ENCODE measurements around the genes TREML2, NCR2 and PGC.

DNA sequence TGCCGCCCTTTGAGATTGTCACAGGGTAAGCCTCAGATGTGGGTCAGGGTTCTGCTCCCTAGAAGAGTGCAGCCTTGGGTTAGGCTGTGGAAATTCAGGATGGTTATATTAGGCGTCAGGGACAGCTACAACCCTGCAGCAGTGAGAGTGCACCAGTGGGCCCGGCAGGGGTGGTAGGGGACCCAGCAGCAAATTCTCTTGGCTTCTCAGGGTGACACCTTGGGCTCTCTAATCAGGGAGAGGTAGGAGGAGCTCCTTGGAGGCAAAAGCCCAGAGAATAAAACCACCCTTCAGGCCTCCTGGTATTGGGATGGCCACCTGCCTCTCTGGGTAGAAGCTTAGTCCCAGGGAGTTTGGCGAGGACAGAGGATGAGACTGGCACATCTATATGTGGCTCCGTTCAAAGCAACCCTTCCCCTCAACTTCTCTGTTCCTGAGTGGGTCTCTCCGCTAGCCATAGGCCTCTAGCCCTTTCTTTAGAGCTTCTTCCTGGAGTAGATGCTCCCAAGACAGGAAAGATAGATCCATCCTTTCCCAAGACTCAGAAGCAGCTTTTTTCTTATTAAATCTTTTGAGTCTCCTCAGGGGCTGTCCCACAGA lies 552 bp downstream of the APOBEC2 start:
- PRO-cap, result no peak

GRCh38 chr6:41056673-41057573 lies 3.9 kb downstream of the APOBEC2 start:
- PRO-cap, result no peak

DNA sequence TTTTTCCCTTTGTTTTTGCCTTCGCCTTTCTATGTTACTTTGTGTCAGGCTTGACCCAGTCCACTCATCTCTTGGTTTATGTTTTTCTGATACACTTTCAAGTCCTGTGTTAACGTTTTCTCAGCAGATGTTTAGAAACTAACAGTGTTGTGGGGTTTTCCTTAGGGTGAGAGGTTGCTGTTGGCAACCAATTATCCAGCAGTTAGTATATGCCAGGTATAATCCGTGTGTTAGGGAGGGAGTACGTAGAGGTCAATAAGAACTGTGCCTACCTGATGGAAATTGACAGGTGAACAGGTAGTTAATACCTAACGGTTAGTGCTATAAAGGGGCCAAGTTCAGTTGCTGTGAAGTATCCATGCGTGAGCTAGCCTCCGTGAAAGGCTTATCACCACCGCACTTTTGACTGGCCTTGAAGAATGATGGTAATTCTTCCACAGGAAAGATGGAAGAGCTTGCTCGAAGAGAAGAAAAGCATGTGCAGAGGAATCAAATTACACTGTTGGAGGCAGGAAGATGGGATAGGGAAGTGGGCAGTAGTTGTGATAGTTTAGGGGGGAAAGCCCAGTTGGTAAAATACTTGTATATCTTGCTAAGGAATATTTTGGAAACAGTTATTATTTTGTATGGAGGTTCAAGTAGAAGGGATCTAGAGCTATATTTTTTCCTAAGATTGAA lies 1.5 kb downstream of the NFYA start:
- PRO-cap, result no peak

- PRO-cap, result no peak
Measured at GRCh38 chr6:41101615-41102620, 29.1 kb downstream of the NFYA start.

DNA sequence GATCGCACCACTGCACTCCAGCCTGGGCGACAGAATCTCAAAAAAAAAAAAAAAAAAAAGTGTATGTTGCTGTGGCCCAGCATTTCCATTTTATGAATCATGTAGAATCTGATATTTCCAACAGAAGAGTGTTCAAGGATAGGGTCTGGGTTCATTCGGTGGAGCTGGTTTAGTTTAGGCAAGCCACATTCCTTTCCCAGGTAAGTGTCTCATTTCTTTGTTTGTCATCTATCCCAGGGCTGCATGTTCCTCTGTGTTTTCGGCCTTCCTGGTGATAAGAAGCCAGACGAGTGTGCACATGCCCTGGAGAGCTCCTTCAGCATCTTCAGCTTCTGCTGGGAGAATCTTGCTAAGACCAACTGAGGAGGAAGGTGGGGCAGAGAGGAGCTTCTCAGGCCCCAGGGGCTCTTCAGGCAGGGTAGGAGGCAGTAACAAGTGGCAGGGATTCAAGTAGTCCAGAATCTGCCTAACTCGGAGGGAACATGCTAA lies 38.3 kb downstream of the NFYA start:
- PRO-cap, result no peak

DNA sequence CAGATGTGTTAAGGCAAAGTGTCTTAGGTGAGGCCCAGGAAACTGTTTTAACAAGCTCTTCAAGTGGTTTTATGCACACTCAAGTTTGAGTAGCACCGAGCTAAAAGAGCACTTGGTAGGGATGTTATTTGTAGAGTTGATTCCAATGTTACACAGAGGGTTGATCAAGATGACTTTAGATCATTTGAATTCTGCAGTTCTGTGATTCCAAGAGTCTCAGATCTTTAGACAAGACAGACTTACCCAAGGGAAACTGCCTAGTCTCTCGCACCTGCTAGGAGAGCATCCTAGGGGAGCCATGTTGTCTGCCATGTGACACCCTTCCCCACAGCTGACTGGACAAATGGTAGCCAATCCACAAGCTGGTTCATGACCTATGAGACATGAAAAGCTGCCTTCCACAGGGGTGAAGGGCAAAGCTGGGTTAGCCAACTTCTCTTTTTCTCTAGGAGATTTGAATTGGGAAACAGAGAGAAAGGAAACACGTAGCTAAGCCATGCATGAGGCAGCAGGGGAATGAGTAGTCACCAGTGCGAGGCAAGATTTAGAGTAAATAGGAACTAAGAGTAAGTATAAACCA lies 18.4 kb downstream of the TREML2 start:
- PRO-cap, result no peak

DNA sequence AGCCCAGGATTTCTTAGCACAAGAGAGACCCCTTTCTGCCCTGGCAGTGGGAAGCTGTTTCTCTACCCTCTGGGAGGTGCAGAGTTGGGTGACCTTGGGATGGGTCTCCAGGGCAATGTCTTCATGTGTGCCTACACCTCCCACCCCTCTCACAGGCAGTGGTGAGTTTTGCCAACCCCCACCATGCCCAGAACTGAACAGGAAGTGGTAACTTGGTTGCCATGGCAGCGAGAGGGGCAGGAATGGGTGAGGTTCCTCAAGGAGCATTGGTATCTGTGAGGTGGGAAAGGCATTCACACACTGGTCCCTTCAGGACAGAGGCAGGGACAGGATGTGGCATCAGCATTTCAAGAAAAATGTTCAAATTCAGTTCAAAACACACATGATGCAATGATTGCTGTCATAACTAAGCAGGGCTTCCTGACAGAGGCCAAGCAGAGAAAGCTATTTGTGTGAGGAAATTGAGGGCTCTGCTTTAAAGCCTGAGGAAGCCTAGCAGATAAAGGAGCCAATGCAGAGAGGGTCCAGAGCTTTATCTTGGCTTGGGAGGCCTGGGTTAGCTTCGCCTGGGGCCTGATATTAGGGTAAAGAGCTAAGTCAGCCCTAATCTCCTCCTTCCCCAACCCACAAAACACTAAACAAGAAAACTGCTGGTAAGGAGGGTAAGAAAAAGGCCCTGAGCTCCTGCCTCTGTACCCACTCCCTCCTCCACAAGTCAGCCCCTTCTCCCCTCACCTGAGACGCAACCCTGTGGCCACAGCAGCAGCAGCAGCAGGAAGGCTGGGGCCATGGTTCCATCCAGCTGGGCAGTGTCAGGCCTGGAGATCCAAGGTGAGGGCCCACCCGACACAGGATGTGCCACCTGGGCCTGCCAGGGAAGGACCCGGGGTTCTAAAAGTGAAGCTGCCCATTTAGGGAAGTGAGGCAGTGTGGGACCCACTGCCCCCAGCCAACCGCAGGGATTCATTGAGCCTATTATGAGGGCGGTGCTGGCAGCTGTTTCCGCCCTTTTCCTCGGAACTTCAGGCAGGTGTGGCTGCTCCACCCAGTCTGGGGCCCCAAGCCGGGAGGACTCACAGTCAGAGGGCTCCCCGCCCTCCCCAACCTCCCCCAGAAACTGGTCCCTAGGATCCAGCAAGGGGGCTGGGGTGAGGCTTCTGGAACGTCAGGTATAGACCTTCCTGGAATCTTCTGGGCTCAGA lies at the start of gene TREML2:
Gene TREML2 (minus strand): TSS at position 931 of the 1,202 bp plus-strand sequence.
- PRO-cap, result no peak

DNA sequence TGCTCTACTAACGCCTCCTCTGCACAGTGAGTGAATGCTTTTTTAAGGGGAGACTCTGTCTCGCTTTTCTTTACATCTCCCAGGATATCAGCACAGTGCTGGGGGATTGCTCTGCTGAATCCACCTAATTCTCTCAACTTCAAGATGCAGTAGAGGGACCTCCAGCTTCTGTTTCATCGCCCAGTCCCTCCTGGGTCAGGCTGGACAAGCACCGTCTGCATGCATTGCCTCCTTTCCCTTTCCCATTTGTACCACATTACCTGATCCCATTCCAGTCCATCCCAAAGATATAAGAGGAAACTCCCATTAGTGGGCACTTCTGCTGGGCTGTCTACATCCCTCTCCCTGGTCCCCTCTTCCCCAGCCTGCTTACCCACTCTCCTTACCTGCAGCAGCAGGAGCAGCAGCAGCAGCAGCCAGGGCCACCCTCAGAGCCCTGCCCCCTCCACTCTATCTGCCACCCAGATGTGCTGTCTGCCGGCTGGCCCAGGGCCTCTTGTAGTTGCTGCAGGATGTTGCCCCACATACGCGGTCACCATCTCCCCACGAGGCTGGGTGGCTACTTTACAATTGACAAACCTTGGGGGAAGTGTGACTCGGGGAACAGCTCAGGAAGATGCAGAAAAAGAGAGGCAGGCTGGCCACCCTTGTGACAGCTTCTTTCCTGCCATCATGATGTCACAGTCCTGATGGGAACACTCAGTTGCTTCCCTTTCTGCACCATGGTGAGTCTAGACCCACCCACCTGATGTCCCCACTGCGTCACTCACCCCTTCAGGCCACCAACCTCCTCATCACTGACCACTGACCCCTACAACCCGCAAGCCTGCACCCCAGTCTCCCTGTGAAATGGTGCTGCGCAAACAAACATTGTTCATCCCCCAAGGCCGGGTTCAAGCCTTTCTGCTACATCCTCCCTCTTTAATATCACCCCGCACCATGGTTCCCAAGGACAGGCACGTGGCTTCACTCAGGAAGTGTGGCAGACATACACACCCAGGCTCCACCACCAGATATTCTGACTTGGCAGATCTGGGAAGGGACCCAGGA lies 14.6 kb downstream of the TREM1 start:
- PRO-cap, result no peak

GRCh38 chr6:41335519-41335721 lies at the start of gene NCR2:
Gene NCR2, plus strand, starts transcription at chr6:41335608.
- PRO-cap, result no peak

GRCh38 chr6:41546772-41546870 lies 440 bp downstream of the FOXP4 start:
- PRO-cap, result no peak

- PRO-cap, result no peak
Measured at GRCh38 chr6:41591220-41592025, 45.2 kb downstream of the FOXP4 start.

- PRO-cap, result no peak
Measured at GRCh38 chr6:41637292-41638068, 788 bp upstream of the MDFI start.

DNA sequence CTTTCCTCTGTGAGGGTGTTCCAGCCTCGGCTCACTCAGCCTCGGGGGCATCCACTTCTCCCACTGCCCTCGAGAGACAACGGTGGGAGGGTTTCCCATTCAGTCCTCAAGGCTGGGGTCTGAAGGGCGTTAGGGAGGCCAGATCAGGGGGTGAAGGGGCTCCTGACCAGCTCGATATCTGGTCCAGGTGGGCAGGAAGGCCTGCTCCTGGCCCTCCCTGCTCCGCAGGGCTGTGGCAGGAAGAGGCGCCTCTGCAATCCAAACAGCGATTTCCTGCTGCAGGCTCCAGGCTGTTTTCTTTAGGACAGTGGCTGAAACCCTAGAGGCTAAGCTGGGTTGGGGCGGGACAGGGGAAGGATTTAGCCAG lies 17.5 kb downstream of the MDFI start:
- PRO-cap, result no peak

- PRO-cap, result bidirectional peak, plus-strand start at chr6:41734851, minus-strand start at chr6:41734763; bidirectional peak, plus-strand start at chr6:41735119, minus-strand start at chr6:41735194
Measured at GRCh38 chr6:41734674-41735268, 637 bp downstream of the TFEB start.

DNA sequence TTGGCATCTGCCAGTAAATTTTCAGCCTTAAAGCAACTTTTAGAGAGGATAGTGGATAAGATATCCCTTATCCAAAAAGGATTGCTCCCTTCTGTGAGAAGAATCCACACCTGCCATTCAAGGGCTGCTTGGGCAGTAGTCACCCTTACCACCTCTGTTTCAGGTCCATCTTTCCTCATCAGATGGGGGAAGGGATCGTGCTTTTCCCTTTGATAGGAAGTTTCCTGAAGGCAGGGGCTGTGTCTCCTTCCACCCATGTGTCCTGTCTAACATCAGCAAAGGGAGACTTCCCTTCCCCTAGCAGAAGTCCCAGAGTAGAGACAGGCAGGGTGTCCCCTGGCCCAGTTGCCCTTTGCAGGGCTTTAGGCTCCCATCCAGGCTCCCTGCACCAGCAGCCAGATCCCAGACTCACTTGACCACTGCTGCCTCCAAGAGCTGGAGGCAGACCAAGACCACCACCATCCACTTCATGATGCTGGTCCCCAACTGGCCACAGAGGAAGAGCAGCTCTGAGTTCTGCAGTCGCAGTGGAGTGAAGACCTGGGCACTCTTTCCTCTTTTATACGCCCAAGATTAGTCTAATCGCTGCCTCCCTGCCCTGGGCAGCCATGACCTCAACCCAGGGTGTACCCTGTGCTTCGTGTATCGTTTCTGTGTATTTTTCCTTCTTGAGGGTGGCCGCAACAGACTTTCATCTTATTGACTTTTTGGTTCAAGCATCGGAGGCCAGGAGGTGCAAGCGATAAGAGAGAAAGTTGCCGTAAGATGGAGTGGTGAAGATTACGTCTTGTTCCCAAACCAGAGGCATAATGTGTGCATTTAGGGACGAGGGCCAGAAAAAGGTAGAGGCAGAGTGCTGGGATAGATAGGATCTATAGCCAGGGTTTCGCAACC lies at the start of gene PGC:
Gene PGC (minus strand): TSS at position 534 of the 894 bp plus-strand sequence.
- PRO-cap, result no peak

DNA sequence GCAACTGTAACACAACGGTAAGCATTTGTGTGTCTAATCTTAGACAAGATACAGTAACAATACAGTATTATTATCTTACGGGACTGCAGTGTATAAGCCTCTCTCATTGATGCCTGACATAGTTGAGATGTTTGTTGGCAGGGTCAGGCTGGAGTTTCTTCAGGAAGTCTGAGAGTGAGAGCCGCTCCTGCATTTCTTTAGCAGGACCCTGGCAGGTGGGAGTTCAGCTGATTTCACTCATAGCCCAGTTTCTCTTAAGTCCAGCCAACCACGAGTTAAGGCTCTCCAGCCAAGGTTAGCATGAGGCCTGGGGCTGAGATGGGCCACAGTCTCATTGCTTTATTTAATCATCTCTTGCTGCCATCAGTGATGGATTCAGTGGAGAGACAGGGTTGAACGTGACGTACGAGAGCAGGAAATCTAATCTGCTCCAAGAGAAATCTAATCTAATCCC lies 11.2 kb upstream of the PGC start:
- PRO-cap, result no peak

DNA sequence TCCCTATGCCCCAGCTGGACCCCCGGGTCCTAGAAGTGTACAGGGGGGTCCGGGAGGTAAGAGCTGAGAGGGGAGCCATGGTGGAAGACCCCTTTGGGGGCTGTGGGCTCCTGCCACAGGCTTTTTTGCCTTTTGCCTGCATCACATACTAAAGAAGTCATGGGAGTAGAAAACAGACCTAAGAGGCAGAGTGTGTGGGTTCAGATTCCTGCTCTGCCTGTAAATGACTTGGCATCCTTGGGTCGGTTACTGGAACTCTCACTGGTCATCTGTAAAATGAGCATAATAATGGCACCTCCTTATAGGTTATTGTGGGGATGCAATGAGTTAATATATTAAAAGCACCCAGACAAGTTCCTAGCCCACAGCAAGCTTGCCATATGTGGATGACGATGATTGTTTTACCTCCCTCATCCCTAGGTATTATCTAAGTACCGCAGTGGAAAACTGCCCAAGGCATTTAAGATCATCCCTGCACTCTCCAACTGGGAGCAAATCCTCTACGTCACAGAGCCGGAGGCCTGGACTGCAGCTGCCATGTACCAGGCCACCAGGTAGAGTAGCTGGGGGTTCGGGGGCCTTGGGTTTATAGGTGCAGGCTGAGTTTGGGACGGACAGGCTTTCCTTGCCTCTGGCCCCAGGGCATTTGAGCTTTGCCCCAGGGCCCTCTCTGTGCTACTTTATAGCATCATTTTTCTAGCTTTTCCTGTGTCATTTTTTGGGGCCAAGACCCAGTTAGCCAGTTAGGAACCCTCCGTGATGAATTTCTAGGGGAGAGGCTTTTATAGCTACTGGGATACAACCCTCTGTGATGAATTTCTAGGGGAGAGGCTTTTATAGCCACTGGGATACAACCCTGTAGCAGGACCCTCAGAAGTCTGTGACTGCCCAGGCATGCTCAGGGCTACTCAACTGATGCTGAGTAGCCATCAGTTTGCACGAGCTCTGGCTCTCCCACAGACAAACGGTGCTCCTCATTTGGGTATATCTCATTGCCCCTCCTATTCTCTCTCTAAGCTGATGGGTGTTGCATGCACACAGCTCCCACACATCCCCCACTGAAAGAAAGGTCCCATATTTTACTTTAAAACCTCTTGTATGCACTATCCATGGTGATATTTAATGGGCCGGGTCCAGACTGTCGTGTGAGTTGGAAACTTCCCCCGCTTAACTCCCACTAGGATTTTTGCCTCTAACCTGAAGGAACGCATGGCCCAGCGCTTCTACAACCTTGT lies 9.3 kb downstream of the BYSL start:
- PRO-cap, result no peak

GRCh38 chr6:41932071-41932970 lies 9.3 kb downstream of the CCND3 start:
- PRO-cap, result no peak

GRCh38 chr6:42020490-42020846 lies 29.9 kb upstream of the TAF8 start:
- PRO-cap, result no peak

GRCh38 chr6:42022603-42023034 lies 27.7 kb upstream of the TAF8 start:
- PRO-cap, result no peak

All from right cardiac atrium (tissue), 1 donor.